Mesenchymal stem cell of Wharton's jelly (primary cell): Measurements from ENCODE around the genes SLITRK3, WDR49, LRRC31 and SAMD7.

DNA sequence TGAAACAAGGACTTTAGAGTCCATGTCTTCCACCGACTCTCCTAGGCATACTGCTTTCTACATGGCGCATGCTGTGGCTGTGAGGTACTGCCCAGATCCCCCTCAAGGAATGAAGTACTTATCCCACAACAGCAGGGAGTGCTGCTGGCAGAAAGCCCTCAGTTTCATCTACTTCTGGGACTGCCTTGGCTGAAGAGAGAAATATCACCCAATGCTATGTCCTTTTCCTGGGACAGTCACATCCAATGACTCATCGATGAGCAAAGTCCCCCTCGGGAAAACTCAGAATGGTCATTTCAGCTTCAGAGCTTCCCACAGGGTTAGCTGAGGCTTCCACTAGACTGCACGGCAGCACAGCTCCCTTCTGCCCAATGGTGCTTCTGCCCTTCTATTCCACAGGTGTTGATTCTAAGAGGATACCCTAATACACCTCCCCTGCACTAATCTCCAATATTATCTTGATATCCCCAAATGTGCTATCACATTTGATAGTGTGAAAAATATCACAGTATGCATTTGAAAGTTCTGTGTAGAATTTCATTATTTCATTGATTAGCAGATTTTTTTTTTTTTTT, 3.6 kb upstream of the NMD3 start:
- CAGE, long polyA plus RNA, result no peak

- CAGE, long polyA plus RNA, result no peak
These were observed 776 bp downstream of the NMD3 start for GRCh38 chr3:161221815-161222359.

- CAGE, long polyA plus RNA, result no peak
These were observed 1.2 kb upstream of the SPTSSB start for GRCh38 chr3:161372315-161373149.

- CAGE, long polyA plus RNA, result no peak
These were observed 698.6 kb downstream of the OTOL1 start for GRCh38 chr3:162195223-162195652.

GRCh38 chr3:165195664-165196520, at the start of gene SLITRK3:
Gene SLITRK3, minus strand, starts transcription at chr3:165196384.
- CAGE, long polyA plus RNA, result no peak

GRCh38 chr3:167653583-167654372, at the start of gene WDR49:
Gene WDR49, minus strand, starts transcription at chr3:167653942.
- CAGE, long polyA plus RNA, result no peak

DNA sequence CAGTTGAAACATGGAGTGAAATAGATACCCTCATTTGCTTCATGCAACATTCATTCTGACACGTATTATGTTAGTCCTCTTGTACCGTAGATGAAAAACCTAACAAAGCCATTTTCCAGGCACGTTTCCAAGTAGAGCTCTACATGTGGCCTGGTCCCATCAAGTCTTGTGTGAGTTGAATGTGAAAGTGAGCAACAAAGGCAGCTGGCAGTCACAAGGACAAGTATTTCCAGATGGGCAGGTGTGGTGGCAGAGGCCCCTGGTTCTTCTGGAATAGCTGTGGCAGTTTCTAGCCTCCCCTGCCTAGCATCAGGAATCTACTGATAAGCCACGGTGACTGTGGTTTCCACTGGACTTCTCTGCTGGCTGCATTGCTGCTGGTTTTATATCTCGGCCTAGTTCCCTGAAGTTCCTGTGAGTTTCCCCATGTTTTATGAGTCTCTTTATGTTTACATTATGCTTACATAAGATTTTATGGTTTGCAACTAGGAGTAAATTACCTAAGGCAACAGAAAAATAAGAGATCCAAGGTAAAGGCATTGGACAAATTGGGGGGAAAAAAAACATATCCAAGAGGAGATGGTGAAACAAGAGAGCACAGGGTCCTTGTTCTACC, 117.6 kb downstream of the GOLIM4 start:
- CAGE, long polyA plus RNA, result no peak

- CAGE, long polyA plus RNA, result no peak
These were observed 71.0 kb downstream of the GOLIM4 start for GRCh38 chr3:168024220-168025561.

DNA sequence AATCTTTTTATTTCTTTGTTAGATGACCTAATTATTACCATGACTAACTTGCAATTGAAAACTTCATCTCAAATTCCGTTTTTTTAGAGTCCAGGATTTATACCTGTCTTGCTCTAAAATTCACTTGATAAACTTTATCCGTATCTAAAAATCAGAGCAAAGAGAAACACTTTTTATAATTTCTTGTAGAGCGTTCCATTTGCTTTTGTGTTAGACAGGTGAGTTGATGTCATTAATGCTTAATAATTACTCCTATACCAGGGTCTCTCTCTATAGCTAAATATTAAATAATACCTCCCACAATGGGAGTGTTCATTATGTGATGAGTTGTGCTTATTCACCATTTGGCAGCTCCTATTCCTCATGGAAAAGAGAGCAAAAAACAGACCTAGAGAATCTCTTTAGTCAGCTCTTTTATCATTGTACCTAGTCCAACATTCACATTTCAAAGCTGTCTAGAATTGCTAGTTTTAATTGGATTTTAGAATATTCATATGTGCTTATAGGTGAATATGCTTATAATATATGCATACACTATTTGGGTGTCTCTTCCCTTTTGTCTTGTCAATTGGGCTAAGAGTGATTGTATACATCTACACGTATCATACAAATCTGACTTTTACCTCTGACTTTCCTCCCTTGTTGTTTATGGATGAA, 522.2 kb downstream of the MECOM start:
- CAGE, long polyA plus RNA, result no peak

DNA sequence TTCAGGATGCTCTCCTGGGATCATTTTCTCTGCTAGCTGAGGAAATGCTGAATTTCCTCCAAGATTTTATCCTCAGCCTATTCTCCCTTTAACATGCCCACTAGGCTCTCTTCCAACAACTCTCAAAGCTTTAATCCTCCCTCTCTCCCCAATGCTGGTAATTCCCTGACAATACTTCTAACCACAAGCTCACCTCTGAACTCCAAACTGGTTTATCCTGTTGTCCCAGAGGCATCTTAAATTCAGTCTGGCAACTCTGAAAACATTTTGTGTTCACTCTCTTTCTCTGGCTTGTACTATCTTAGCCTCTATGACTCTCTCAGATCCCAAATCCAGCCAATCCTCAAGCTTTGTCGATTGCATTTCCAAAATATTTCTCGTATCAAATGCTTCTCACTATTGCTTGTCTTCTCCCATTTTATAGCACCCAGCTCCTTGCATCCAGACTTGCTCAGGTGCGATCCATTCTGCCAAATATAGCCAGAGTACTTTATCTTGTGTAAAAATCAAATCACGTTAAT, 490.2 kb downstream of the MECOM start:
- CAGE, long polyA plus RNA, result no peak

GRCh38 chr3:169283826-169284553, 379.5 kb downstream of the MECOM start:
- CAGE, long polyA plus RNA, result no peak

DNA sequence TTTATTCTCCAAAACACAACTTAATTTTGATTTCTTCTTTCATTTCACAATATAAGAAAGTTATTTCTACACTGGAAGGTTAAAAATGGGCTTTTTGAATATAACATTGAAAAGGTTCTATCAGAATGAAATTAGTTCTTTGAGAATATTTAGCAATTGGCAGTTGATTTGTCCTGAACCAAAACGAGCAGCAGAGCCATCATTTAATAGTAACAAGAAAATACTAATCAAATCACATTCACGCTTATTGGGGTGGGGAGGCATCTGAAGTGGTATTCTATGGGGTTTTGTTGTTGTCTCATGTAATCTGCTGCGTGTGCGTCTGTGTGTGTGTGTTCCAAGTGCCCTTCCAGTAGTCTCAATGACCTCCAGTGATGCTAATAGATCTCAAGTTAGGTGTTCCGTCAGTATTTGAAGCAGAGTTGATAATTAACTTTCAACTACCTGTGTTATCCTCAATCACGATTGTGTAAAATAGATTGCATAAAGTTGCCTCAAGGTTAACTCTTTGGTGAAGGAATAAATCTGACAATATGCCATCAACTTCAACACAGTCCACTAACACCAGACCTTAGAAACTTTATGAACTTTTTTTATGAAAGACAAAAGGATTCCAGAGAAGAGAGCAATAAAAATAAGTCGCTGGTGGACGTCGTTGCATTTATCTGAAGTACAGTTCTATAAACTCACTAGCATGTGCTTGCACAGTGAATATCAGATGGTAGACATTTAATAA, 375.0 kb downstream of the MECOM start:
- CAGE, long polyA plus RNA, result no peak

- CAGE, long polyA plus RNA, result no peak
These were observed 363.7 kb downstream of the MECOM start for GRCh38 chr3:169299725-169300242.

DNA sequence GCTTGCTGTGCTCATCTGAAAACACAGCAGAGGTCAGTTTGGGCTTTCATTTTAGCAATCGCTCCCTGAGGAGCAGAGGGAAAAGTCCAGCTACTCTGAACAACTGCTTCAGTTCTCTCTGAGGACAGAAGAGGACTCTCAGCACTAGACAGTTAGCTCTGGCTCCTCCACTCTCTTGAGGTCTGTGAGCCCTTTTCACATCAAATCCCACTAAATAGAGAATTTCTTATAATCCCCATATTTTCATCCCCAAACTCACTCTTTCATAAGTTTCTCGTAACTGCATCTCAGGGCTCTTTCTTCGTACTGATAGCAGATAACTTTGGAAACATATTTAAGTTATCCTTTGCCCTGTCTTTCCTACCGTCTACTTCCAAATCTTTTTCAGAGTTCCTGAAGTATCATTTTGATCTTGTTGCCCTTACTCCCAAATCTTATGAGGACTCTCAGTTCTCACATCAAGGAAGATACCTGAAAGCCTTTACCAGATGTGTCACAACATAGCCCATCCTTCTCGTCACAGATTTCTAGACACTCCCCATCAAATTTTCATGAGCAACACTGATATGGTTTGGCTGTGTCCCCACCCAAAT, 219.7 kb downstream of the MECOM start:
- CAGE, long polyA plus RNA, result no peak

- CAGE, long polyA plus RNA, result no peak
These were observed 5.0 kb downstream of the ACTRT3 start for GRCh38 chr3:169764055-169765105.

DNA sequence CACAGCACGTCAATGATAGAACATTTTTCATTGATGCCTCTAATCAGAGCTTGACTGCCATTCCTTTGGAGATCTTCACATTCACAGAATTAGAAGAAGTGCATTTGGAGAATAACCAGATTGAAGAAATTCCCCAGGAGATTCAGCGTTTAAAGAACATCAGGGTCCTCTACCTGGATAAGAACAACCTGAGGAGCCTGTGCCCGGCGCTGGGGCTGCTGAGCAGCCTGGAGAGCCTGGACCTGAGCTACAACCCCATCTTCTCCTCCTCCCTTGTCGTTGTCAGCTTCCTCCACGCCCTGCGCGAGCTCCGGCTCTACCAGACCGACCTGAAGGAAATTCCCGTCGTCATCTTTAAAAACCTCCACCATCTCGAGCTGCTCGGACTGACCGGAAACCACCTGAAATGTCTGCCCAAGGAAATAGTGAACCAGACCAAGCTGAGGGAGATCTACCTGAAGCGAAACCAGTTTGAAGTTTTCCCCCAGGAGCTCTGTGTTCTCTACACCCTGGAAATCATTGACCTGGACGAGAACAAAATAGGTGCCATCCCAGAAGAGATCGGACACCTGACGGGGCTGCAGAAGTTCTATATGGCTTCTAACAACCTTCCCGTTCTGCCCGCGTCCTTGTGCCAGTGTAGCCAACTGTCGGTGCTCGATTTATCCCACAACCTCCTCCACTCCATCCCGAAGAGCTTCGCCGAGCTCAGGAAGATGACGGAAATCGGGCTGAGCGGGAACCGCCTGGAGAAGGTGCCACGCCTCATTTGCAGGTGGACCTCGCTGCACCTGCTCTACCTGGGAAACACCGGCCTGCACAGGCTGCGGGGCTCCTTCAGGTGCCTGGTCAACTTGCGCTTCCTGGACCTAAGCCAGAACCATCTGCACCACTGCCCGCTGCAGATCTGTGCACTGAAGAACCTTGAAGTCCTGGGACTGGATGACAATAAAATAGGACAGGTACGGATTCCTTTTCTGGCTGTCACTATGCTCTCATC, 9.6 kb upstream of the LRRC34 start:
- CAGE, long polyA plus RNA, result no peak

GRCh38 chr3:169835957-169836418, 23.3 kb upstream of the LRRC34 start:
- CAGE, long polyA plus RNA, result no peak

DNA sequence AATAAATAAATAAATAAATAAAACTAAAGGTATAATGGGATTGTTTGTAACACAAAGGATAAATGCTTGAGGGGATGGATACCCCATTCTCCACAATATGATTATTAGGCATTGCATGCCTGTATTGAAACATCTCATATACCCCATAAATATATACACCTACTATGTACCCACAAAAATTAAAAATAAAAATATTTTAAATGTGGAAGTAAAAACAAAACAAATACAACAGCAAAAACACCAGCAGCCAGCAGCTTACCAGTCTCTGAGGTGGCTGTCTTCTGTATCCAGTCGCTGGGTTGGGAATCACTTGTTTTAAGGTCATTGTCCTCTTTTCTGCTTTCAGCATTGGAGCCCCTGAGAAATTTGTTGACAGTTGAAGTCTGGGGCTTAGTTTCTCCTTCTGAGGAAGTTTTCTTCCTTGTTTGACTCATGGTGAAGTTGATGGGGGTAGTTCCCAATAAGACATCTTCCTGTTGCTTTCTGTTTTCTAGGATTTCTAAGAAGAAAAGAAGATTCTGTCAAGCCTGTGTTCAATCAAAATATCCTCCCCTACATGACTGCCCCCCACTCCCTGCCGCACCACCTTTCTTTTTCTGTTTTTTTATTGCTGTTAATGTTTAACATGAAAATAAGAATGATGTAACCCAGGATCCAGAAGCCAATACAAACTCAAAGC, at the start of gene LRRC31:
Gene LRRC31, minus strand, starts transcription at position 562 of the 679 bp plus-strand sequence.
- CAGE, long polyA plus RNA, result no peak

DNA sequence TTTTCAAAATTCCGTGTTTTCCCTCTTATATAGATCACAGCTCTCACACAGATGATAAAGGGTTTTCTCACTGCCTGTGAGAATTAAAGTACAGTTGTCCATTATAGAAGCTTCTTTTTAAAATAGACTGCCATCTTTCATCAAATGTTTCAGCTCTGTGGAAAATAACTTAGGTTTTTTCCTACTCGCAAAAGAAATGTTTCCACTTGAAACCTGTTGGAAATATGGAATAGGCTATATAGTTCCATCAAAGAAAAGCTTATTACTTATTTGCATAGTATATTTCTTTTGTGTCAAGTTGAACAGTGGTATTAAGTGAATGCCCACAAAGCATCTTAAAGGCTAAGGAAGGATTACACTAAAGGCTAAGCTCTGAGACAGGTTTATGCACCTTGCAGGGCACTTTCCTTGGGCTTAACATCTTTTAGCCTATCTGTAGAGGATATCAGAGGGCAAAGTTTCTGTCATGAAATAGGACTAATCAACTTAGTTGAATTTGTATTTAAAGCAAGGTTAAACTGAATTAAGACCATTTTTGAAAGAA, at the start of gene SAMD7:
Gene SAMD7, plus strand, starts transcription at position 411 of the 544 bp plus-strand sequence.
- CAGE, long polyA plus RNA, result no peak

DNA sequence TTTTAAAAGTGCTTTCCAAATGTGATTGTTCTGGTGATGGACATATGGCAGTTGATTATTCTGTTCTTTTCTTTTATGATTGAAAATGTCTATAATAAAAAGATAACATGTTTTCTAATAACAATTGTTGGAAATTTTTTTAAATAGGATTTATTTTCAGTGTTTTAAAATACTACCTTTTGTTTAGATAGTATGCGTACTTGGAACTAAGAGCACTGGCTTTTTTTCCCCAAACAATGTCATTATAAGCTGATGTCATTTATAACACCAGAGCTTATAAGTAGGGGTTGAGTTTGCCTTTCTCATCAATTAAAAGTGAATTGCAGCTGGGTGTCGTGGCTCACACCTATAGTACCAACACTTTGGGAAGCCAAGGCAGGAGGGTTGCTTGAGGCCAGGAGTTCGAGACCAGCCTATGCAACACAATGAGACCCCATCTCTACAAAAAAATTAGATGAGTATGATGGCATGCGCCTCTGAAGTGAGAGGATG, 9.2 kb downstream of the SEC62 start:
- CAGE, long polyA plus RNA, result no peak